MCF 10A (cell line): ENCODE measurements around a stretch of chr5.

DNA sequence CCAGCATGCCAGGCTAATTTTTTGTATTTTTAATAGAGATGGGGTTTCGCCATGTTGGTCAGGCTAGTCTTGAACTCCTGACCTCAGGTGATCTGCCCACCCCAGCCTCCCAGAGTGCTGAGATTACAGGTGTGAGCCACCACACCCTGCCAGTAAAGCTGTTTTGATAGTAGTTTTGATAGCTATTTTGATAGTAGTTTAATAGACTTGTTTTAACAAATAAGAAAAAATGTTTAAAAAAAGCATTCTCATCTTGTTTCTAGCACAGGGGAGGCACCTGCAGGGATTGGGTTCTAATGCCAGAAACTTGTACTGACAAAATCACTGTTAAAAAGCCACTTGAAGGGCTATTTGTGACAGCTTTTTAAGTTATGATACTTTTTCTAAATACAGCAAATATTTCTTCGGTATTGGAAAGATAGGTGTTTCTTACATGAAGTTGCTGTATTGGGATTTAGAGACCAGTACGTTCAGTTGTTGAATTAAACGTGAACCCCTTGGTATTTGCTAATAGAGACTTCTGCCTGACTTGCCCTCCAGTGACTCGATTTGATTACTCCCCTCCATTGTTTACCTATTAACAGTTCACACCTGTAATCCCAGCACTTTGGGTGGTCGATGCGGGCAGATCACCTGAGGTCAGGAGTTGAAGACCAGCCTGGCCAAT is 8.6 kb downstream of the NPM1 start:
- PRO-cap, result no peak
- RRBS, result no CpG with 5 or more reads among the region's 7 CpGs

DNA sequence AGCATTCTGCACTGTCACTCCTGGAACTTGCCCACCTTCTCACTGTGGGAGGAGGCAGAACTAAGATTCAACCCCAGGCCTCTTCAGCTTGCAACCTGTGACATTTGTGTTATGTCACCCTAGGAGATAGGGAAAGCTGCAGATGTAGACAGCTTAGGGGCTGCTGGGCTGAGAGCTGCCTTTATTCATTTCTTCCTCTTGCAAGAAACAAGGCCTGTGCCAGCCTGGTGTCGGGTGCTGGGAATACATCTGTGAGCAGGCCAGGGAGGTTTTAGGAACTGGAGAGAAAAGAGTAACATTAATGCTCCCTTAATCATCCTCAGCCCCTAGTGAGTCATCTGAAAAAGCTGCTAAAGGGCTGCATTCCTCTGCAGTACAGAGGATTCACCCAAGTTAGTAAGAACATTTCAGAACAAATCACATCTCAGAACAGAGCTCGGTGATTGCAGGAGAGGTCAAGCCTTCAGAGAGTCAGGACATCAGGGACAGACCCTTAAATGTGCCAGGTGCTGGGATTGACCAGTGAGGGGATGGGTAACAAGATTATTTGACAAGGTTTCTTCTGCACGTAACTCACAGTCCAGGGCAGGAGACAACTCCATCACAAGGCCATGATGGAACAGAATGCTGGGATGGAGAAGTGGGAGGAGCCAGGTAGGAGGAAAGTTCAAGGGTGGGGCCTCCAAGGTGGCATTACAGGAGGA is 101.9 kb downstream of the FGF18 start:
- PRO-cap, result no peak
- RRBS, result no CpG with 5 or more reads among the region's 3 CpGs

GRCh38 chr5:171737225-171737603 is 48.4 kb upstream of the SMIM23 start:
- PRO-cap, result no peak
- RRBS, result no CpG with 5 or more reads among the region's 4 CpGs

- PRO-cap, result no peak
- RRBS, result no CpG with 5 or more reads among the region's 3 CpGs
These were observed 88.3 kb downstream of the STK10 start for GRCh38 chr5:172099798-172100040.

DNA sequence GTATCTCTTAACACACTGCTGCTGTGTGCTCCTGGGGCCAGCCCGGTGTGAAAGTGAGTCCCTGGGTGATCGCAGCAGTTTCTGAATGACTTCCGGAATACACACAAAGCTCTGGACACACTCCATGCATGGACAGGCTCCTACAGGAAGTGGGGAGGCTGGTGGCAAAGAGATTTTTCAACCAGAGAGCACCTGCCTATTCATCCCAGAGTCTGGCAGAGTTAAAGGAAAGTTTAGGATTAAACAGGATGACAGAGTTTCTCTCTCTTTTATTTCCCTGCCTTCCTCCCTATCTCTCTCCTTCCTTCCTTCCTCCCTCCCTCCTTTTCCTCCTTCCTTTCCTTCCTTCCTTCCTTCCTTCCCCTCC is 38.5 kb upstream of the UBTD2 start:
- PRO-cap, result bidirectional peak, plus-strand start at position 118 of the sequence, minus-strand start at position 83 of the sequence
- RRBS, result no CpG with 5 or more reads among the region's 3 CpGs

GRCh38 chr5:172352164-172352567 is 68.6 kb upstream of the UBTD2 start:
- PRO-cap, result unidirectional peak, minus-strand start at chr5:172352313
- RRBS, result no CpG with 5 or more reads among the region's 6 CpGs

GRCh38 chr5:172440956-172441526 is 13.3 kb downstream of the SH3PXD2B start:
- PRO-cap, result no peak
- RRBS, result no CpG with 5 or more reads among the region's 12 CpGs

GRCh38 chr5:172573460-172573973 is 67.5 kb upstream of the NEURL1B start:
- PRO-cap, result no peak
- RRBS, result no CpG with 5 or more reads among the region's 12 CpGs

DNA sequence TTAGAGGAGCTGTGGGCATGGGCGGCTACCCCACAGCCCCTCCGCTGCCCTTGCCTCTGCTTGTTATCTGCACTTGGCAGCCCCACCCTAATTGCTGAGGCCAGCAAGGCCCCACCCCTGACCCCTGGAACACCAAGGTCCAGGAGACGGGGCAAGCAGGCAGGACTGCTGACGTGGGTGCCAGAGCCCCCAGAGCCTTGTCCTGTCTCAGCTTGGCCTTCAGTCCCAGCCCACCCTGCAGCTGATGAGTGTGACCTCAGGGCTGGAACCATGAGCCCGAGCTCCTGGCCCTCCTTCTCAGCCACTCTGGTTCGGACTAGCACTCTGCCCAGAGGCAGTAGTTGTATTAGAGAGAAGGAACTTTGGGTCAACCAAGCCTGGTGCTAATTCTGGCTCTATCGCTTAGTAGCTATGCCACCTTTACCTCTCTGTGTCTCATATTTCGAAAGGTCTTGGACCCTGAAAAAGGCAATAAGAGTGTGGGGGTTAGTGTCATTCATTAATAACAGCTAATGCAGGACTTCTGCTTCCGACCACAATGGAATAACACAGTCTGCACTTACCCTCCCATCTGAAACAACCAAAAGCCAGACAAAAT is 29.0 kb upstream of the NEURL1B start:
- PRO-cap, result no peak
- RRBS, result no CpG with 5 or more reads among the region's 9 CpGs

- PRO-cap, result no peak
- RRBS, result no CpG with 5 or more reads among the region's 5 CpGs
These were observed 54.4 kb downstream of the NEURL1B start for GRCh38 chr5:172695571-172695826.

DNA sequence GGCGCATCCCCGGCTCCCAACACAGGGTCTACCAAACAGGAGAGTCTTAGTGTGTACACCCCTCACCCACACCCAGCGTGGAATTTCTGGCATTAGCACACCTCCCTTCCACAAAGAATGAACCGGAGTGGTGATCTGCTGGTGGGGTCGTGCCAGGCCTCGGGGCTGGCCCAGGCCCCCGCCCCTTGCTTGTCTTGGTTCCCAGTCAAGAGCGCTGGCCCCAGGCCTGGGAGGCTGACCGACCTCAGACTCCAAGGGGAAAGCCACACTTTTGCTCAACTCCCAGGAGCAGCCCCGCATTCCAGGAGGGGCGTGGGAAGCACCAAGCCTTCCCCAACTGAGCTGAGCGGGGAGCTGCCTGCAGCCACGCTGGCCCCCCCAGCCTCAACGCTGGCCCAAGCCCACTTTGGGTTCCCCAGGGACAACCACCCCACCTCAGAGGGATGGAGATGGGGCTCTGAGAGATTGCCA is 55.4 kb downstream of the NEURL1B start:
- PRO-cap, result no peak
- RRBS, result no CpG with 5 or more reads among the region's 14 CpGs

DNA sequence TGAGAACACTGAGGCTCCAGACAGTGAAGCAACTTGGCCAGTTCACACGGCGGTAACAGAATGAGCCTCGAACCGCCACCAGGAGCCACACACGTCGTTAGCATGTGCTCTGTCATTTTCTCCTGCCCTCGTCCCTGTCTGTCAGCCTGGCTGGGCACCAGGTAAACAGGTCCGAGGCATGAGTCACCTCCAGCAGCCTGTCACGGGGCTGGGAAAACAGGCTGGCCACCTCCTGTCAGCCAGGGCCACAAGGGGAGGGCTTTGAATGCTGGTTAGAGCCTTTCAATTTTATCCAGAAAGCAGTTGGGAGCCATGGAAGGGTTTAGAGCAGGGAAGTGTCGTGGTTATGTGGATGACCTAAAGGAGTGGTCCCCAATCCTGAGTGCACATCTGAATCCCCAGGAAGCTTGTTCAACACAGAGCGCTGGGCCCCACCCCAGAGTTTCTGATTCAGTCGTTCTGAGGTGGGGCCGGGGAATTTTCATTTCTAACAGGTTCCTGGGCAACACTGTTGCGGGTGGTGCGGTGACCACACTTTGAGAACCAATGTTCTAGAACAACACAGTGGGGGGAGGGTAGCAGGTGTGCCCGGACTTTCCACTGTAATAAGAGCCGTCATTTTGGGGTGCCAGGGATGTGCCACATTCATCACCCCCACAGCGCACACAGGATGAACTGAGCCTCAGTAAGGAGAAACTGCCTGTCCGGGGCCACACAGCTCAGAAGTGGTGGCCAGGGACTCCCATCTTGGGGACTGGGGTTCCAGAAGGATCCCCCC is 39.4 kb downstream of the DUSP1 start:
- PRO-cap, result bidirectional peak, plus-strand start at position 200 of the sequence, minus-strand start at position 136 of the sequence
- RRBS, result no CpG with 5 or more reads among the region's 19 CpGs

DNA sequence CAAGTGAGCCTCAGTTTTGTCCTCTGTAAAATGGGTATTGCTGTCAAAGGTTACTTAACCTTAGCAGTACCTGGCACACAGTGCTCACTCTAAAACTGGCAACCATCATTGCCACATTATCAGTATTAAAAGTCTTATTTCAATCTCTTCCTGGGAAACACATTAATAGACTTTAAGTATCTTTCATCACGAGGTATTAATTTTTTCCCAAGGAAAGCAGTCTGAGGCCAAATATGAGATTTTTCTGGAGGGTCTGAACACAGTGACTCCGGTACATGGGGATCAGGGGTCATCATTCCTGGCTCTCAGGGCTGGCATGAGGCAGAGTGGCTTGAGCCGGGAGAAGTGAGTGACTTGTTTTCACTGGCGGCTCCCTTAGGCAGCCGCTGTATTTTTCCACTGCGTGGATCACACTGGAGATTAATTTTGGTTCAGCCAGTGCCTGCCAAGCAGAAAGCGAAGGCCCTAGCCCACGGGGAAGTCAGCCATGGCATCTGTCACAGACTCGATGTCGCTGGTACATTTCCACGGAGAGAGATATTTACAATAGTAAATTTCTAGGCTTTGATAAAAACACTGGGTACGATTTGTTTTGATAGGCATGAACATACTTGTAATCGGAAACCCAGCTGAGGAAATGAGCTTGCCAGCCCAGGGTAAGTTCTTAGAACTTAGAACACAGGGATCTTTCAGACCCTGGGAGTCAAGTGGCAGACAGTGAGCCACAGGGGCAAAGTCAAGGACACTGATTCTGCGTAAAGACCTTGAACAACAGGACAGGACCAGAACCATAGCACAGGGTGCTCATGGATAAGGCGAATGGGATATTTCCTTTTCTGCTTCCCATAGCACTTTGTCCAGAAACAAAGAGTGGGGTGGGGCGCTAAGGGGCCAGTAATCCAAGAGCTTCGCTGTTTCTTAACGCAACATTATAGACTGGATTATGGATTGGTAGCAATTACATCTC is 4.7 kb downstream of the DUSP1 start:
- PRO-cap, result bidirectional peak, plus-strand start at position 324 of the sequence, minus-strand start at position 351 of the sequence; bidirectional peak, plus-strand start at position 687 of the sequence, minus-strand start at position 382 of the sequence; bidirectional peak, plus-strand start at position 791 of the sequence, minus-strand start at position 821 of the sequence
- RRBS, result 2% methylated on average over 2 of the region's 18 CpGs

GRCh38 chr5:172819778-172820702 is 14.0 kb upstream of the ERGIC1 start:
- PRO-cap, result bidirectional peak, plus-strand start at chr5:172820398, minus-strand start at chr5:172820150
- RRBS, result no CpG with 5 or more reads among the region's 17 CpGs

DNA sequence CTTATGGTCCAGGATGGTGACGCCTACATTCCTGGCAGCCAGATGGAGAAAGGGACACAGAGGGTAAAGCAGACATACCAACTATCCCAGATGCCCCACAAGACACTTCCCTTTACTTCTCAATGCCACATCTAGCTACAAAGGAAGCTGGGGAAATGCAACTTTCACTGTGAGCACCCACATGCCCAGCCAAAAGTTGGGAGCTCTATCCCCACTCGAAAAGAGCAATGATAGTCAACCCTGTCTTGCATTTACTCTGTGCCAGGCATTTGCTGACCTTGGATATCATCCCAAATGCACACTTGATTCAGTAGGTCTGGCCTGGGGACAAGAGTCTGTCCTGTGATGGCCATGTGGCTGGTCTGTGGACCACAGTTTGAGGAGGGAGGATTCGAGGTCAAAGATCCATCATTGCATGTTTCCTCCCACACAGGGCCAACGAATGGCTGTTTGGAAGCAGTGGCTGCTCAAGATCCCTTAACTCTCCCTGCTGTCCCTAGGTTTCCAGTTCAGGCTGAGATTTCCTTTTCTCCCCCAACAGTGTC is 1.4 kb upstream of the ERGIC1 start:
- PRO-cap, result no peak
- RRBS, result no CpG with 5 or more reads among the region's 4 CpGs

GRCh38 chr5:172849212-172850295 is 15.5 kb downstream of the ERGIC1 start:
- PRO-cap, result no peak
- RRBS, result no CpG with 5 or more reads among the region's 16 CpGs

DNA sequence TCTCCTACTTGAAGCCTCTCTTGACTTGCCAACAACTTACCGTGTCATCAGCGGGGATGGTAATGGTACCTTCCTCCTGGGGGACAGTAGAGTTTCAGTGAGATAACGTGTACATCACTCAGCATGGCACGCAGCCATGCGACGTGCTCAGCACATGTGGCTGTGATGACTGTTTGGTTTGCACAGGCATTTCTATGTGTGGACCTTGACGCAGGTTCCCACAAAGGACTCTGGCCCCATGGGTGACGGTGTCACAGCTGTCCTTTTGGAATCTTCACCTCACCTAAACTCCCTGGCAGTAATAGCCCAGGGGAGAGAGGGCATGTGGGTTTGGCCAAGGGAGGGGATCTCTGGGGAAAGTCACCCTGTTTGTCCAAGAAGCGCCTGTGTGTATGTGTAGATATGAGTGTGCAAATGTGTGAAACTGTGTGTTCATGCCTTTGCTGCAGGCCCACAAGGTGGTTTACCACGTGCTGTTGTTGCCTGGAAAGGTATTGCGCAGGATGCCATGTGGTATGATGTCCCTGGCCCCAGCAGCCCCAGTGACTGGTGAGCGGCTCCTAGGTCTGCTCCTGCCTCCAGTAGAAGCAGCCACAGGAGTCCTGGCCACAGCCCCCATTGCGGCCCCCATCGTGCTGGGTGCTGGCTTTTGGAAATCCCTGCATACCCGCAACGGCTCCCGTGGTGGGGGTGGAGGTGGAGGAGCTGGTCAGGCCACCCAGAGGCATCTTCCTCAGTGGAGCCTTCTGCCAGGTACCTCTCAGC is 18.8 kb downstream of the ERGIC1 start:
- PRO-cap, result no peak
- RRBS, result no CpG with 5 or more reads among the region's 17 CpGs

DNA sequence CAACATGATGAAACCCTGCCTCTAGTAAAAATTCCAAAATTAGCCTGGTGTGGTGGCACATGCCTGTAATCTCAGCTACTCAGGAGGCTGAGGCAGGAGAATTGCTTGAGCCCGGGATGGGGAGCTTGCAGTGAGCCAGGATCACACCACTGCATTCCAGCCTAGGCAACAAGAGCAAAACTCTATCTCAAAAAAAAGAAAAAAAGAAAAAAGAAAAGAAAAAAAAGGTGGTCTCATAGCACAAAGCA is 38.5 kb downstream of the ERGIC1 start:
- PRO-cap, result no peak
- RRBS, result no CpG with 5 or more reads among the region's 1 CpG

GRCh38 chr5:172889353-172889757 is 55.3 kb downstream of the ERGIC1 start:
- PRO-cap, result no peak

DNA sequence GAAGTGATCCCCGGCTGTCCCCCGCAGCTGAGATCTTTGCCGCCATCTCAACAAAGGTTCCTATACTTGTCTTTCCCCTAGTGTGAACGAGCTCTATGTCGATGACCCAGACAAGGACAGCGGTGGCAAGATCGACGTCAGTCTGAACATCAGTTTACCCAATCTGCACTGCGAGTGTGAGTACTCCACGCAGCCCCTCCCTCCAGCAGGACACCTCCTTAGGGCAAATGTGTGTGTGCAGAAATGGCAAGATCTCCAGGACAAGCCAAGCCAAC is 49.7 kb upstream of the RPL26L1 start:
- PRO-cap, result no peak
- RRBS, result no CpG with 5 or more reads among the region's 10 CpGs